Epithelial cell of esophagus (primary cell): ENCODE measurements around a stretch of chr10.

DNA sequence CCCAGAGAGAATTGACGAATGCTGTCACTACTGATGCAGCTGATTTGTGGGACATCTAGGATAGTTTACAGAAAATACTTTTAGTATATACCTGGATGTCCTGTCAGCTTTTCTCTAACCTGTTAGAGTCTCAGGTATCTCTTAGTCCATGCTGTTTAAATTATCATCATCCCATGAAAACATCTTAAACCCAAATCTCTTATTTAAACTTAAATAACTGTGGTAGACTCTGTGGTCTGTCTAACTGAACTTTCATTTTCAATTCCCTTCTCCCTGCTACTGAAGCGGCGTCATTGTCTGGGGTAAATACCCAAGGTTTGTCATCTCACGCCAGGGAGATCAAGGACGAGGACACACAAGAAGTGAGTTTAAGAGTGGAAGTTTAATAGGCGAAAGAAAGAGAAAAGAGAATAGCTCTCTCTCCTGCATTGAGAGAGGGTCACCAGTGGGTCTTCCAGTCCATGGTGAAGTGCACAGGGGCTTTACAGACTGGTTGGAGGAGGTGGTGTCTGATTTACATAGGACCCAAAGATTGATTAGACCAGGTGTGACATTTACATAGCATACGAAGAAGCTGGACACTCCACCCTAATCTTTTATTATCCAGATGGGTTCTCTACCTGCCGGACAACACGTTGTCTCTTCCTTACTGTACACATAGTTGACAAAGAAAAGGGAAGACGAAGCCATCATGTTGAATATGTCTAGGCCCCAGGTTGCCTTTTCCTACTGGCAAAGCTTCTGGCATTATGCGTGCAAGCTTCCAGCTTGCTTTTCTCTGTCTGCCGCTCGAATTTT, 804.3 kb upstream of the CELF2 start:
- RRBS, result no CpG with 5 or more reads among the region's 13 CpGs

DNA sequence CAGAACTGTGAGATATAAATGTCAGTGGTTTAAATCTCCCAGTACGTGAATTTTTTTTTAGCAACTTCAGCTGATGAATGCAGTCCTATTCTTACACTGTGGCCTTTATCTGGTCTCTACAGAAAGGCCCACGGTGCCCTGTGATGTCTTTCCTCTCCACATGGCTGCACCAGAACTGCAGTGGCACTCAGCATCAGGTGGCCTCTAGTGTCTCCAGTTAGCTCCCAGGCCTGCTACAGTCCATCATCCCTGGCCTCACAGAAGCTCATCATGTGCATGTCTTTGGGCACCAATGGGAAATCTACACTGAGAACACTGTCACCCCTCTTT, 739.3 kb upstream of the CELF2 start:
- RRBS, result no CpG with 5 or more reads among the region's 2 CpGs

DNA sequence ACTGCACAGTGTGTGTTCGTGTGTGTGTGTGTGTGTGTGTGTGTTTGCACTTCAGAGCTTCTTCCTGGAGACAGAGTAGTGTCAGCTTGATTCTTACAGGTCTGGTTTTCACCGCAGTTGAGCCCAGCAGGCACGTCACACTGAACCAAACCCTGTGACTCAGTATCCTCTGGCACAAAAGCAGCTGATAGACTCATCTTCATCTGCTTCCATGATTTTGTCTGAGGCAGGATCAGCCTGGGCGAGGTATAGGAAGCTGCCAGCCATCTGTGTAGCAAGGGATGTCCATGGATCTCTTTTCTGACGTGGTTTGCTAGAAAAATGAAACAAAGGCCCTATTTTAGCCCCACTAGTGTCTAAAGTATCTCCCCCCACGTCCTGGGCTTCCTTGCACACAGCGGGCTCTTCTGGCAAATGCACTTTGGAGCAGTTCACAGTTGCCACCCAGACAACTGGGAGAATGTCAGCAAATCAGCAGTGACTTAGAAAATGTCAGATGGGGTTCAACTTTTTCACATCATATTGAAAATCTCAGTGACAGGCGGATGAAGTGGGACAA, 373.2 kb upstream of the CELF2 start:
- RRBS, result no CpG with 5 or more reads among the region's 8 CpGs

- RRBS, result no CpG with 5 or more reads among the region's 6 CpGs
Measured at GRCh38 chr10:10662797-10663523, 354.7 kb upstream of the CELF2 start.

DNA sequence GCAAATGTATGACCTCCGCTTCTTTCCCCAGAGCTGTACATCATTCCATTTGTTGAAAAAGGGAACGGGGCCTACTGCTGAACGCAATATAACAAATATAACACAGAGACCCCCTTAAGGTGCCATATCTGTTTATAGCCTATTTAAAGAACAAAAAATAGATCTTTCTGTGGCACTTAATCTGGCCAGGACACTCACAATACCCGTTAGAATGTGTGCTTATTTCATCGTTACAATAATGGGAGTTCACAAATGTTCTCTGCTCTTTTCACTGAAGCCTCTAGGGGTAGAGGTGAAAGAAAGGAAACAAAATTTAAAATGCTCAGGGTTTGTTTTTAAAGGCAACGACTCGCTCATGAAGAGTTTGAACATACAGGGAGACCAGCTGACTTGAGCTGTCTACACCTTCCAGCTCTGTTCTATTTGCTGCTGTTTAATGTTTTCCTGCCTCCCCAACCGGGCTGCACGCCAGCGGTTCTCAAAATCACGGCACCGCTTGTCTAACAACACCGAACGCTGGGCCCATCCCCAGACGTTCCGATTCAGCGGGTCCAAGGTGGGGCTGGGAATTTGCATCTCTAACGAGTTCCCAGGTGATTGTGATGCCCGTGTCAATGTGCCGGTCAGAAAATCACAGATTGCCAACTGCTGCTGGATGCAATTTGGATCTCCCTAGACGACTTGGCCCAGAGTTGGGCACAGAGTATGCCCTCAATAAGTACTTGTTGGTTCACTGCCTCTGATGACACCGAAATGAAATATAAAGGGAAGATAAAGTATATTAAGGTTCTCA, 28.2 kb downstream of the CELF2 start:
- RRBS, result no CpG with 5 or more reads among the region's 22 CpGs

GRCh38 chr10:11046562-11046846, 28.8 kb downstream of the CELF2 start:
- RRBS, result no CpG with 5 or more reads among the region's 6 CpGs

GRCh38 chr10:11093951-11094327, 76.3 kb downstream of the CELF2 start:
- RRBS, result no CpG with 5 or more reads among the region's 6 CpGs

DNA sequence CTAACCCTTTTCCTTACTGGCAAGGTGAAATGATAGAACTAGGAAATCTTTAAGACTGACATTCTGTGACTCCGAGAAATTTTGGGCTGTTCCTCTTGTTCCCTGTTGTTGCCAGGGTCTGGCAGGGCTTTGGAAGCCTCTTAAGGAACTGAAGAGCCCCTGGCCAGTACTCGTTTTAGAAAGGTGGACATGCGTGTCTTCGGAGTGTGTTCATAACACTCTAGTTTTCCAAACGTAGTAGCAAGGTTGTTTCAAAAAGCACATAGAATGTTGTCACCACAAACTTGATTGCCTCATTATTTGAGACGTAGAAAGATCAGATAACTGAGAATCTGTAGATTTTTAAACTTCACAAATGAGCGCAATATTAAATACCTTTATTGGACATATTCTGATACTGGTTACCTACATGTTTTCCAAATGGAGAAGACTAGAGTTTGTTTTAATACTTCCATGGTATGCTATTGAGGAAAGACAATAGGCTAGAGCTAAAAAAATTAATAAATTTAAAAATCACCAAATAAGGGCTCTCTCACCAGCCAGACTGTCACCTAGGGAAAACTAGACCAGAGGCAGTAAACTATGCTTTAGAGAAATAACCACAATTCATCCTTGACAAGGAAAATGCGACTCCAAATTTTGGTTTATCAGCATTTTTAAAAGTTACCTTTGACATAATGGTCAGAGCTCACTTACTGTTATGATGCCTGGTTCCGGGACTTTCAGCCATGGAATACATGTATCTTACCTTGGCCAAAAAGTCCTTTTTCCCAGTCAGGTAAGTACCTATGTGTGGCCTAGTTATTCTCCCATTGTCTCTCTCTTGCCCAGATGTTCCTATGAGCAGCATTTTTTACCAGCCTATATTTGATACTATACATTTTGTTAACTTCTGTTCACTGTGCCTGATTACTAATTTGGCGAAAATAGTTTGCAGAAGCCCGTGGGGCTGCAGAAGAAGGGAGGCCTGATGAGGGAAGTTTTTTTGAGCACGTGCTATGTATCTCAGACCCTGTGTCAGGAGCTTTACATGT, 149.4 kb downstream of the CELF2 start:
- RRBS, result no CpG with 5 or more reads among the region's 12 CpGs

- RRBS, result no CpG with 5 or more reads among the region's 5 CpGs
Measured at GRCh38 chr10:11193284-11193686, 175.6 kb downstream of the CELF2 start.

DNA sequence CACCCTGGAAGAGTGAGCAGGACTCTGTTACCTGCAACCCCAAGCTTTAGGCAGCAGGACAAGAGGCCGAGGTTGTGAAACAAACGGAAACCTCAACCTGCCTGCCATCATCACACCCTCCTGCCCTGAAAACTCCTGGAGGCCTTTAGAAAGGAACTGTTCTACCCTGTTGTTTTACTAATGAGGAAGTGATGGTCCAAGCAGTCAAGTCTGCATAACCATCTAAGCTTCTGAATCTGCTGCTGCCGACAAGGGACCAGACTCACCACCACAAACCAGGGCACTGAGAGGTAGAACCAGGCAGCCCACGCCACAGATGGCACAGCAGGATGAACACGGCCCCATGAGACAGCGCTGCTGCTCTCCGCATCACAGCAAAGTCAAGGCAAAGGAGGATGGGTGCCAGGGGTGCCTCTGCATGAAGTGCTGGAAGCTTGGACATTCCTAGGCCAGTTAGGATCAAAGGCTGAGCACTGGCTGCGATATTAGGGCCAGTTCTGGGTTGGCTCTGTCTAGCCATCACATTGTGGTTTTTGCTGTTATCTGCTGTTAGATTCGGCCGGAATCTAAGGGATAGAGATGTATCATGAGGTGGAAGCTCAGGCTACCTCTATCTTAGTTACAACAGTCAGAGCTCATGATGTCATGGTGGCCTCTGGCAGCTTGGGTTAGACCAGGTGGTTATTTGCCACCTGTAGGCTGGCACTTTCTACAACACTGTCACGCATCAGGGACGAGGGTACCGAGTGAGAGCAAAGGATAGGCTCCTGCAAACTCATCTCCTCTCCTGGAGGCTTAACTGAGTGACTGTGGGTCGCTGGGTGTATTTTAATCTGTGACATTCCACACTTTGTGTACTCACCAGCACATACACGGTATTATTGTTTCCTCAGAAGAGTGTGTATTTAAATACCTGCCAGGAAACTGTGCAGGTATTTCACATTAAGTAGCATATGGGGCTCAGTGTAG, 209.7 kb downstream of the CELF2 start:
- RRBS, result no CpG with 5 or more reads among the region's 15 CpGs

- RRBS, result no CpG with 5 or more reads among the region's 20 CpGs
Measured at GRCh38 chr10:11328252-11329350, 282.8 kb downstream of the USP6NL start.

- RRBS, result no CpG with 5 or more reads among the region's 9 CpGs
Measured at GRCh38 chr10:11329351-11329750, 282.1 kb downstream of the USP6NL start.

GRCh38 chr10:11344542-11344934, 266.9 kb downstream of the USP6NL start:
- RRBS, result 91% methylated on average over 9 of the region's 28 CpGs

GRCh38 chr10:11401726-11402129, 209.7 kb downstream of the USP6NL start:
- RRBS, result no CpG with 5 or more reads among the region's 6 CpGs

DNA sequence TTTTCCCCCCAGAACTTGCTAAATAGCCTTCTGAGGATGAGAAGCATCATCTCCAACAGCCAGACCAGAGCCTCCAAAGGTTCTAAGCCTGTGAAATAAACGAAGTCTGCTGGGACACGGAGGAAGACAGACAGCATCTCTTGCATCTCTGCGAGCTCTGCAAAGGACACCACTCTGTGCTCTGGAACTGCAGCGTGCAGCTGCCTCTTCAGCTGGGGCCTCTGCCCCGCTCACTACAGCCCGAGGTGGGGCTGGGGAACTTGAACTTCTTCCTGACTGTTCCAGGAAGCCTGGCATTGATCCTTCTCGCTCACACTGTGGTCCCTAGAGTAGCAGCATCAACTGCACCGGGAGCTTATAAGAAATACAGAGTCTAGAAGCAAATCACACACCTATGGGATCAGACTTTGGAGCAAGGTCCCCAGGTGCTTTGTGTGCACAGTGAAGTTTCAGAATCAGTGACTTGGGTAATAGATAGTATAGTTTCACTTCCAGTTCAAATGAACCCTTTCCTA, 163.2 kb downstream of the USP6NL start:
- RRBS, result no CpG with 5 or more reads among the region's 8 CpGs

DNA sequence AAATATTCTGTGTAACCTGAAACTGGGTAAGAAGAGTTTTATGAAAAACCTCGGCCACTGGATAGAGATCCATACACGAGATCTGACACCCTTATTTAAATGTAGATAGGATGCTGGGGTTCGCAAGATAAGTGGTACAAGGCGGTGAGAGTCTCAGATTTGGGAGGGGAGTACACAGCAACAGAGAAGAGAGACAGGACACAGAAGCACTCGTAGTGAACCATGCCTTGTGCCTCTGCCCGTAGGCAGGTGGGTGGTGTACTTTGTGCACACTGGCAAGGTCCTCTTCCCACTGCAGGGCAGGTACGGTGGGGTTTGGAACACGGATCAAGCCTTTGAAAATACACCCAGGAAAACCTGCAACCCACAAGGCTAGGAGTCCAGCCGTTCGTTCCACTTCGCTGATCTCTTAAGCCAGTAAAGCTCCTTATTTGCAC, 162.8 kb downstream of the USP6NL start:
- RRBS, result no CpG with 5 or more reads among the region's 11 CpGs

DNA sequence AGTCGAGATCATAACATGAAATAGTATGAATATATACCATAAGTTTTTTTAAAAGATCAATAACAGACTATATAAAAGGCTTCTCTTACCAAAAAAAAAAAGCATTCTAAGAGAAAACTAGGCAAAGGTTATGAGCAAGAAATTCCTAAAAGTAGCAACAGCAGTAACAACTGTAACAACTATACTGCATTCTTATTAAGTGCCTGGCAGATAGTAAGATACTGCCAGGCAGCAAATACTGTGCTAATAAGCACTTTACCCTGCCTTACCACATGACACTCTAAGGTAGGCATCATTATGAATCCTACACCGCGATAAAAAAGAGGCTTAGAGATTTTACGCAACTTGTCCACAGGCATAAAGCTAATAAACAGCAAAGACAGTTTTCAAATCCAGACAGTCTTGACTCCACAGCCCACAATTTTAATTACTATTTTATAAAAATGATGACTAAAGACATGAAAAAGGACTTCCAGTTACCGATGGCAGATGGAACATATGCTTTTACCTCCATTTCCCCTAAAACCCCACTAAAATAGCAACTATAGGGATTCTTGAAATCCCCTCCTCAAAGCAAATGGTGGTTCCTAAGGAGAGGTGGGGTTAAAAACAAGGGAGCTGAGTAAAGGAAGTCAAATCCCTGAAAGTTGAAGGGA, 83.1 kb downstream of the USP6NL start:
- RRBS, result no CpG with 5 or more reads among the region's 5 CpGs

- RRBS, result no CpG with 5 or more reads among the region's 7 CpGs
Measured at GRCh38 chr10:11569848-11570440, 41.5 kb downstream of the USP6NL start.

GRCh38 chr10:11664059-11664677, 52.7 kb upstream of the USP6NL start:
- RRBS, result no CpG with 5 or more reads among the region's 13 CpGs

DNA sequence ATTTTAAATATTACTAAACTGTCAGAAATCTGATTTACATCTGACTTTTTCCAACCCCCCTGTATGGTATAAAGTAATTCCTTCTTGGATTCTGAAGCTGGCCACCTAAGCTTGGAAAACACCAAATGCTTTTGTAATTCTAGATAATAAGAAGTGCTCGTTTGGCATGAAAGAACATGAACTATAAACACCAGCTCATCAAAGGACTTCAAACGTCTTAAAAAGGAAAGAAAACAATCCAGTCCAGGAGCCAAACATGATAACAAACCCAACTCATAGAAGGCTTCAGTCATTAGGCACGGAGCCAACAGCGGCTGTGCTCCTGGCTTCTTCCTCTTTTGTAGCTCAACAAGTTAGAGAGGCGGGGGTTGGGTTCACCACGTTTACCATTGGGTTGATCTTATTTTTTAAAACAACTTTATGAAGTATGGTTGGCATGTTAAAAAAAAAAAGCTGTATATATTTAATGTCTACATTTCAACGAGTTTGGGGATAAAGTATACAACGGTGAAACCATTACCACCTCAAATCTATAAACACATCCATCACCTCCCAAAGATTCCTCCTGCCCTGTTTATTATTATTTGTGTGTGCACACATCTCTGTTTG, 56.3 kb upstream of the ECHDC3 start:
- RRBS, result no CpG with 5 or more reads among the region's 8 CpGs